HCT116 (cell line): ENCODE measurements around the genes SDR42E2, EEF2K and NPIPB5.

DNA sequence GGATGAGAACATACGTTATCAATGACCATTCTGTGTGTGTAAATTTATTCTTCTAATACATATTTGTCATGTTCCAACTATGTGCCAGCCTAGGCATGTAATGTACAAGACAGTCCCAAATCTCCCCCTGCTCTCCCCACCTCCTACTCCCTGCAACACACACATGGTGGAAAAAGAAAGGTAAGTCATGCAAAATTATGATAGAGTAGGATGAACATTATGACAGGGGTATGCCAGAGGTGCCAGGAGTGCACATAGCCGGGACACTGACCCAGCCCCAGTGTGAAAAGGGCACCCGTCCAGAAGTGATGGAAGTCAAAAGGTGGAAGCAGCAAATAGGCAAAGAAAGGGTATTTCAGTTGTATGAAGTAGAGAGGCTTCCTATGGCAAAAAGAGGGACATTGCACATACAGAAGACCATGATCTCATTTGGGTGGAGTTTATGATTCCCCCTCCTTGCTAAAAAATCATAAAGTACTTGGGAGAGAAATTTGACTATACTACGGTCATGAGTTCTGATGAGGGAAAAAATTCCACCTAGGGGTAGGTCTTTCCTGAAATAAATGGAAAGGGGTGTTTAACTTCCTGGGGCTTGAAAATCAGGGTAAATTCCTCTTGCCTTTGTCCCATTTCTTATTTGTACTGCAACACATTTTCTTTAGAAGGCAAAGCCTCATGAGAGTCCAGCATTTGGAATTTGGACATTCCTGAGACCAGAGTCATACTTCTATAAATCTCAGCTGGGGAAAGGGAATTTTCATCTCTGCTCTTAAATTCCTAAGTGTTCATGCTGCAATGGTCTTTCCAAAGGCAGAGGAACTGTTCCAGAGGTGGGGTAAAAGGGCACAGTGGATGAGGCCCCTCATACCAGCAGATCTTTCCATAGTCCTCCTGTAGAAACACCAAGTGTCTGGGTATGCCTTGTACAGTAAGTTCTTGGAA, 5.6 kb downstream of the LYRM1 start:
- RRBS = no CpG with 5 or more reads among the region's 4 CpGs

DNA sequence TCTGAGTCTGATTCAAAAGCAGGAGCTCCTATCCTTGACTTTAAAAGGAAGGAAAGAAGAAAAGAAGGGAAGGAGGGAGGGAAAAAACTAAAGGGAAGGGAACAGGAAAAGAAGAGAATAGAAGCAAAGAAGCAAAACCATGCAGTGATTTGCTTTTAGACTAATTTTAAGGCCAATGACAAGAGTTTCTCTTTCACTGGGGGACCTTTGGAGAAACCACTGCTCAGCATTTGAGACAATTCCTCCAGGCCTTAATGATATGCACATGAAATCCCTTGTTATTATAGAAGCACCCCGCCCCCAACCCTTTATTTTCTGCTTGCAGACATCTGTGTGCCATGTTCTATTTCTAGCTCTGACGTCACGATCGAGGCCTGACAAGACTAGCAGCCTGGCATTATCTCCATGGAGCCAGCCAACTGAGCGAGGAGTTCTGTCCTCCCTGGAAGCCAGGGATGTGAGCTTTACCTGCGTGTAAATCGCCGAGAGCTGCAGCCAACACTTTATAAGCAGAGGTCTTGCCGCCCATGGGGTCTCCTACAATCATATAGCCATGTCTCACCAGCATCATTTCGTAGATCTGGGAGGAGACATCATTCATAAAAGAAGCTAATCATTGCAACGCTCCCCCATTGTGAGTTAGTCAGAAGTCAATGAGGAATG, 117.0 kb downstream of the DNAH3 start:
- RRBS = no CpG with 5 or more reads among the region's 11 CpGs

GRCh38 chr16:21159110-21160148, 955 bp downstream of the LDAF1 start:
- RRBS = no CpG with 5 or more reads among the region's 33 CpGs

GRCh38 chr16:21263640-21264275, 14.3 kb downstream of the CRYM start:
- RRBS = no CpG with 5 or more reads among the region's 8 CpGs

DNA sequence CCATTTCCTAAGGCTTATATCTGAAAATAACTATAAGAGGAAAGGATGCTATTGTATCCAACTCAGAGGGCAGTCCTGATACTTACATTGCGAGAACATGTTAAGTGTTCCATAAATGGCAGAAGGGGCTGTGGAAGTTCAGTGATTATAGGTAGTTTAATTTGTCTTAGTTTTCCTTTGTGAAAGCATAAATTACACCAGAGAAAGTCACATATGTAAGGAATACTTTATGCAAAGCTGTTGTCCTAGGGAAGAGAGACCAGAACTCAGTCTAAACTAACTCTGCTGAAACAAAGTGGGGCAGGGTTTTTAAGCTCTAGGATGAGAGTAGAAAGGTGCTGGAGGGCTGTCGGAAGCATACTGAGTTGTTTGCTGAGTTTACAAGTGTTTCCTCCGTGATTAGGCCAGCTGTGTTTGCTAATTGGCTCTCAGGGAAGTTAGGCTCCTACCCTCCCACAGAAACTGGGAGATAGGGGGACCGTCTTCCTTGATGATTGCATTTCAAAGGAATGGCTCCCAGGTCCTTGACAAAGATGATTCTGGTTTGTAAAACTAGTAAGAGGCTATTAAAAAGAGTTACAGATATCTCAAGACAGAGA, 24.3 kb upstream of the CRYM start:
- RRBS = no CpG with 5 or more reads among the region's 4 CpGs

GRCh38 chr16:21540942-21541643, 58.3 kb upstream of the METTL9 start:
- RRBS = no CpG with 5 or more reads among the region's 19 CpGs

DNA sequence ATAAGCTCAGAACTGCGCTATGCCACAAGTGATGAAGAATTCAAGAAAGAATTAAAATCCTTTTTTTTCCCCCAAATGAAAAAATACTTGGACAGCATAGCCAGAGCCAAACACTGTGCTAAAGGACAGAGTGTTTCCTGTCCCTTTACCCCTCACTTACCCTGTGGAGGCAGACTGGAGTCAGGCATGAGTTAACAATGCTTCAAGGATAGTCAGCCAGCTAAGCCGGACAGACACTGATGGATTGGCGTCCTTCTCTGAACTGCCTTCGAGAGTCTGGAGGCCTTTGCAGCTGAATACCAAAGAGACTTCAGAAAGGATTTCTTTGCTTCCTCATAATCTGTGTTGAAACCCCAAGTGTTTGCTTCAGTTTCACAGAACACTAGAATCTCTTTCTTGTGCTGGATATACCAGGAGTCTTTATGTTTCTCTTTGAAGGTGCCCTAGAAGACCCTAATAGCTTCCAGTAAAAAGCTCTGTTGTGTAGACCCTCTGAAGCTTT, 4.6 kb downstream of the METTL9 start:
- RRBS = no CpG with 5 or more reads among the region's 4 CpGs

GRCh38 chr16:21611541-21612514, 12.5 kb downstream of the METTL9 start:
- RRBS = no CpG with 5 or more reads among the region's 8 CpGs

DNA sequence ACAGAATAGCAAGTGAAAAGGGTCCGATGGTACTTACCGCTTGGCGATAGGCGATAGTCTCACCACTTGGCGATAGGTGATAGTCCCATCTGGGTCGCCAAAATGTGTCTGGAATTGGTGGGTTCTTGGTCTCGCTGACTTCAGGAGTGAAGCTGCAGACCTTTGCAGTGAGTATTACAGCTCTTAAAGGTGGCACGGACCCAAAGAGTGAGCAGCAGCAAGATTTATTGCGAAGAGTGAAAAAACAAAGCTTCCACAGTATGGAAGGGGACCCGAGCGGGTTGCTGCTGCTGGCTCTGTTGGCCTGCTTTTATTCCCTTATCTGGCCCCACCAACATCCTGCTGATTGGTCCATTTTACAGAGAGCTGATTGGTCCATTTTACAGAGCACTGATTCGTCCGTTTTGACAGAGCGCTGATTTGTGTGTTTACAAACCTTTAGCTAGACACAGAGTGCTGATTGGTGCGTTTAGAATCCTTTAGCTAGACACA, 15.5 kb downstream of the IGSF6 start:
- RRBS = no CpG with 5 or more reads among the region's 15 CpGs

- RRBS = no CpG with 5 or more reads among the region's 5 CpGs
Observed at GRCh38 chr16:21638296-21638984, 14.0 kb downstream of the IGSF6 start.

- RRBS = no CpG with 5 or more reads among the region's 11 CpGs
Observed at GRCh38 chr16:21647049-21647597, 5.3 kb downstream of the IGSF6 start.

- RRBS = 3% methylated on average over 8 of the region's 23 CpGs
Observed at GRCh38 chr16:21952771-21953168, 391 bp upstream of the UQCRC2 start.

- RRBS = no CpG with 5 or more reads among the region's 9 CpGs
Observed at GRCh38 chr16:22040755-22041666, 33.1 kb downstream of the MOSMO start.

- RRBS = no CpG with 5 or more reads among the region's 5 CpGs
Observed at GRCh38 chr16:22045691-22046298, 37.9 kb downstream of the MOSMO start.

GRCh38 chr16:22162193-22162790, at the start of gene SDR42E2:
TSS of gene SDR42E2 (plus strand) at chr16:22162506.
- RRBS = 2% methylated on average over 19 of the region's 45 CpGs

DNA sequence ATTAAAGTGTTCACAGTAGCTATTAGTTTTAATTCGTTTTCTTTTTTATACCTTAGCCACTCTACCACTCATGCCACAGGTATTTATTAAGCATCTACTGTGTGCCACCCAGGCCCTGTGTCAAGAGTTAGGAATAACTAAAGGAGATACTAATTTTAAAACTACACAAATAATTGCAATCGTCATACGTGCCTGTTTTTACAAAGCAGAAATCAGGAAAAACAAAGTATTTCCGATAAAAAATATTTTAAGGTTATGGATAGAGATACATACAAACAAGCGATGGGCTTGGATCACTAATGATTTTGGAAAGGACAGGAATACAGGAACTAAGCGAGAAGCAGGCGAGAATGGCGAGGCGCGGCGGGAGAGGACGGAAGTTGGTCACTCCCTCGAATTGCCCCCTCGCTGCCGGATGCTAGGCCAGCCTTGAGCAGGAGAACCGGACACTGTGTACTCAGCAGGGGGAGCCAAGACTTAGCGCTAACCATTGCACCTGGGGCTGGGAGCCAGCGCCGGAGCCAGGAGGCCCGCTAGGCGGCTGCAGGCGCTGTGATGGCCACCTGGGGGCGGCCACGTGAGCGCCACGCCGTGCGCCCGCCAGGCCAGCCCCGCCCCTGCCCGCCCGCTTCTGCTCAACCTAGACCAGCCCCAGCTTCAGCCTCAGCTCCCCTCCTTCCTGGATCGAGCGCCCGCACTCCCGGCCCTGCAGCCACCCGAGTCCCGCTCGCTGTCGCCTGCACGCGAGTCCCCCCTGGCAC, at the start of gene EEF2K:
Gene EEF2K, plus strand, starts transcription at position 634 of the 761 bp plus-strand sequence.
- RRBS = 3% methylated on average over 10 of the region's 42 CpGs

DNA sequence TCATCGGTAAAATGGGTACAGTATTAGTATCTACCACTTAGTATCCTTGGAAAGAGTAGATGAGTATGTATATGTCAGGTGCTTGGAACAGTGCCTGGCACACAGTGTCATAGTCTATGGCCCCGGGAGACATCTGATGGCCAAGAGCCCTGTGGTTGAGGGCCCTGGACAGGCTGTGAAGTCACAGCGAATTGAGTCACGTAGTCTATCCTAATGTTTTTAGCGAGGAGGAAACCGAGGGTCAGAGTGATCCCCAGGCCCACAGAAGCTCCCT, 1.3 kb downstream of the EEF2K start:
- RRBS = no CpG with 5 or more reads among the region's 6 CpGs

DNA sequence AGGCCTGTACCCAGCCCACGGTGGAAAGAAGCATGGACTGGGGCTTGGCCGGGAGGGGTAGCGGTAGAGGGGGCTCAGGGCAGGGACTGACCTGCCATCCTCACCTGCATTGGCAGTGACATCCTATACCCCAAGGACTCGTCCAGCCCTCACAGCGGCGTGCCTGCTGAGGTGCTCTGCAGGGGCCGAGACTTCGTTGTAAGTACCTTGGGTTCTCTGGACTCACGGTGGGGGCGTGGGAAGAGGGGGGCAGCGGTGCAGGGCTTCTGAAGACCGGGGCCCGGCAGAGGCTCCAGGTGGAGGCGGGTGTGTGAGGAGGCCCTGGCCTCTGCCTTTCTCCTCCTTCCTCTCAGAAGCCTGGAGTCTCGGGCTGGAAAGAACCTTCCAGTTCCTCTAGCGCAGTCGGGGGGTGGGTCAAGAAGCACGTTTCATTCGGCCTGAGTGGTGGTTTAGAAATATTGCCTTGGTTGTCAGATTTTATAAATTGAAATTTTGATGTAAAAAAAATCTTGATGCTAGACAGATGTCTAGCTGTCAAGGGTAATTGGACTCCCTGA, 25.6 kb downstream of the POLR3E start:
- RRBS = no CpG with 5 or more reads among the region's 19 CpGs

- RRBS = no CpG with 5 or more reads among the region's 3 CpGs
Observed at GRCh38 chr16:22510667-22510967, at the start of gene NPIPB5. TSS of gene NPIPB5 (plus strand) at chr16:22510891.